Mesenchymal stem cell of Wharton's jelly (primary cell): ENCODE measurements around a stretch of chr5.

DNA sequence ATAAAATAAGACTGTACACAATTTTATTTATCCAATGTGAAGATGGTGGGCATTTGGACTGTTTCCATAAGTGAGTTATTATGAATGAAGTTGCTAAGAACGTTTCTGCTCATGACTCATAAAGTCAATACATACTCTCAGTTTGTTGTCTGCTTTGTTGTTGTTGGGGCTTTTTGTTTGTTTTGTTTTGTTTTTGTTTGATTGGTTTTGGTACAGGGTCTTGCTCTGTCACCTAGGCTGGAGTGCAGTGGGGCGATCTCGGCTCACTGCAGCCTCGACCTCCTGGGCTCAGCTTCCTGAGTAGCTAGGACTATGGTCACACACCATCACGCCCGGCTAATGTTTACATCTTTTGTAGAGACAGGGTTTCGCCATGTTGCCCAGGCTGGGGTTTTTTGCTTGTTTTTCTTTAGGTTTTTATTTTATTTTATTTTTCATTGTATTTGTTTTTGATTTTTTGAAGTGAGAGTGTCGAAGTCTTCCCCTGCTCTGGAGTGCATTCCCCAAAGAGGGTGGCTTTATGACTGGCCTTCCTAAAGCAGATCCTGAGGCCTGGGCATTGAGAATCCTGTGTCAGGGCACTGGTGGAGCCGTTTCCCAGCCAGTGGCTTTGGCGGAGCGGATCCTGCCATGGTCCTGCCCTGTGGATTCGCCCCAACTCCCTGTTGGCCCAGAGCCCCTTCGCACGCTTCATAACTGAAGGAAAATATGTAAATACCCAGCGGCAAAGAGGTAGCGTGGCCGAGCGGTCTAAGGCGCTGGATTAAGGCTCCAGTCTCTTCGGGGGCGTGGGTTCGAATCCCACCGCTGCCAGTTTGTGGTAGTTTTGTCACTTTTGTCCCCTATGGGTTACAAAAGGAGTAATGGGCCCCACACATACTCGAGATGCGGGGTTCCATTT lies 17.8 kb downstream of the TRIM7 start:
- CAGE, long polyA plus RNA = no peak

DNA sequence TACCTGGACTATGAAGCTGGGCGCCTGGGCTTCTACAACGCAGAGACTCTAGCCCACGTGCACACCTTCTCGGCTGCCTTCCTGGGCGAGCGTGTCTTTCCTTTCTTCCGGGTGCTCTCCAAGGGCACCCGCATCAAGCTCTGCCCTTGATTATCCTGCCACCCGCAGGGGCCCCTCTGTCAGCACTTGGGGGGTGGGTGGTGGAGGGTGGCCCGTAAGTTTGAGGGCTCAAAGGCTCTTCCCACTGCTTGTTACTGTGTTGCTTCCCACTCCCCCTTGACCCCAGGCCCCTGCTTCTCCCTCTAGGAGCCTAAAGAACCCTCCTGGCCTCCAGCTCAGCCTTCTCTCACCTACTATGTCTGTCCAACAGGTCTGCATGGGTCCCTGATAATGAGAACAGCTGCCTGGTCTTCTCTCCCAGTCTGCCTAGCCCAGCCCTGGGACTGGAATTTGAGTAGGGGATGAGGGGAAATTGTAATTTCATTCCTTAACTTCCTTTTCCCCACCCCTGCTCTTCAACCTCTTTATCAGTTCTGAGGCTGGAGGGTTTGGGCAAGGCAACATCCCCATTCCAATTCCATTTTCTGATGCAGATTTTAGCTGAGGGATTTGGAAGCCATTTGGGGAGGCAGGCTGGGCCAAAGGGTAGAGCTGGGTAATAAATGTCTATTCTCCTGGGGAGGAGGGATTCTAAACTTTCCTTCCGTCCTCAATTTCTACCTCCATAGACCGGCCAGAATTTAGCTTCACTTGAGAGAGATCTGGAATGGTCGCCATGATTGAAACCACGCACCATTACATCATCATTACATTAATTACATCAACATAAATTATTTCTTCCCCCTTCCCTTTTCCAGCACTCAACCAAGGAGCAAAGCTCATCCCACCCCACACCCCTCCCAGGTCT lies 8.8 kb downstream of the RACK1 start:
- CAGE, long polyA plus RNA = no peak

DNA sequence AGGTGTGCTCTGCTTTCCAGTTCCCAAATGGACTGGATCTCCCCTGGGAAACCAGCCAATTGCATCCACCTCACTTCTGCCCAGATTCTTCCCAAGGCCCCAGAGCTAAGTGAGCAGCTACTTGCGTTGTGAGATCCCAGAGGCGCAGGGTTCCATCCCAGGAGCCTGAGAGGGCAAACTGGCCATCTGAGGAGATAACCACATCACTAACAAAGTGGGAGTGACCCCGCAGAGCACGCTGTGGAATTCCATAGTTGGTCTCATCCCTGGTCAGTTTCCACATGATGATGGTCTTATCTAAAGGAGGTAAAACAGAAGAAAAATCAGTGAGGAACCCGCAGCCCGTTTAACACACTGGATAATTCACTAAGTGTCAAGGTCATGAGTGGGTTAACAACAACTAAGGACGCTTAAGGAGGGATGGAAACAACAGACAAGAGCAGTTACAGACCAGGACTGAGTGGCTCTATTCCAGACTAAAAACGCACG lies 1.6 kb downstream of the RACK1 start:
- CAGE, long polyA plus RNA = no peak